ENCODE measurements around a stretch of chr17.

- PRO-cap: no peak
Measured at GRCh38 chr17:13639340-13639544, 37.5 kb upstream of the HS3ST3A1 start.

- PRO-cap: bidirectional peak, plus-strand start at chr17:14206252, minus-strand start at chr17:14206196
Measured at GRCh38 chr17:14205697-14206493, 30.8 kb downstream of the CDRT15 start.

- PRO-cap: no peak
Measured at GRCh38 chr17:14304121-14304822, 3.4 kb downstream of the HS3ST3B1 start.

GRCh38 chr17:14304823-14305610, 4.1 kb downstream of the HS3ST3B1 start:
- PRO-cap: no peak

- PRO-cap: no peak
Measured at GRCh38 chr17:14428174-14428580, 127.3 kb downstream of the HS3ST3B1 start.

- PRO-cap: unidirectional peak, minus-strand start at chr17:14804166
Measured at GRCh38 chr17:14803972-14804386, 461.1 kb downstream of the PMP22 start.

- PRO-cap: no peak
Measured at GRCh38 chr17:15077316-15077515, 187.9 kb downstream of the PMP22 start.

DNA sequence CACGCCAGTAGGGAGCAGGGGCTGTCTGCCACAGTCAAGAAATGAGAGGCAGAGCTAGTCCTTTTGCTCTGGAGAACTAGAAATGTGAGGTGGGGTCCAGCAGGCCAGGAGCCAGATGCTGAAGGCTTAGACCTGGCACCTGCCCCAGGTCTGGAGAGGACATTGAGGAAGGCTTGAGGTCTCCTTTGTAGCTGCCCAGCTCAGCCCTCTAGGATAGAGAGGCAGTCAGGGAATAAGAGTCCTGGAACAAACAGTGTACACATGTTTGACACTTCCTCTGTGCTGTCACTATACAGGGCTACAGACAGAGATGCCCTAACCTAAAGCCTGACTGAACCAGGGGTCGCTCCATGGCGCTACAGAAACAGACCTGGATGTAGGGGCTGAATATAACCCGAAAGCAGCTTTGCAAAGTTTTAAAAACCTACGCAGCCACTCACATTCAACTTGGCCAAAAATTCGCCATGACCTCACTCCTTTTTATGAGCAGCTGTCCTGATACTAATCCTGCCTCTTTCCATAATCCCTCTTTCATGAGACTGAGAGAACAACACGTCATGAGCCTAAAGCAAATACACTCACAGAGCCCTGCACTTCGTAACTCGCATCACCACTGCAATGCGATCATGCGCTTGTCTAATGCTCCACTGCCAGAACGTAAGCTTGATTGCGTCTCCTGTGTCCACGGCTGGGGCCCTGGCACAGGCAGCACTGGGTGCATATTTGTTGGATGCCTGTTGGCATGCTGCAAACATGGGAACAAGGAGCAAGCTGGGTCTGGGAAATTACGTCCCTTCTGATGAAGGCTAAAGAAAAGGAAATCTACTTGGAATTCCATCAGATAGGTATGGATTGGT, 36.4 kb downstream of the CDRT4 start:
- PRO-cap: no peak

DNA sequence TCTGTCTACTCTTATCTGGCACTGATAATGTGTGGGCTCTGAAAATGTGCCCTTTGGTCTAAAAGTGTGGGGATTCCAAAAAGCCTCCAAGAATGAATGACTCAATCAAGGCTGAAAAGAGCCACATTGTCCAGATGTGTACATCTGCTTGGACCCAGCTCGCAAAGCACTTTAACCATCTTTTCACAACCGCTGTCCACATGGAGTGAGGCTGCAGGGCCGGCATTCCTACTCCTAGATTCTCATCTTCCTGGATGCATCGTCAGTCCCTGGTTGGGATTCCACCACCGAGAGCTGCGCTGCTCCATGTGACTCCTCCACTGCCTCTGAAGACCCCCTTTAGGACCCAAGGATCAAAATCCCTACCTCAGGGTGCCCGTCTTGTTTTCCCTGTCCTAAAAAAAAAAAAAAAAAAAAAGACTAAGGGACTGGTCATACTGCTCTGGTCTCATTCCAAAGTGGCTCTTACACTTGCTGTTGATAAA, 34.1 kb downstream of the CDRT4 start:
- PRO-cap: unidirectional peak, plus-strand start at position 265 of the sequence

DNA sequence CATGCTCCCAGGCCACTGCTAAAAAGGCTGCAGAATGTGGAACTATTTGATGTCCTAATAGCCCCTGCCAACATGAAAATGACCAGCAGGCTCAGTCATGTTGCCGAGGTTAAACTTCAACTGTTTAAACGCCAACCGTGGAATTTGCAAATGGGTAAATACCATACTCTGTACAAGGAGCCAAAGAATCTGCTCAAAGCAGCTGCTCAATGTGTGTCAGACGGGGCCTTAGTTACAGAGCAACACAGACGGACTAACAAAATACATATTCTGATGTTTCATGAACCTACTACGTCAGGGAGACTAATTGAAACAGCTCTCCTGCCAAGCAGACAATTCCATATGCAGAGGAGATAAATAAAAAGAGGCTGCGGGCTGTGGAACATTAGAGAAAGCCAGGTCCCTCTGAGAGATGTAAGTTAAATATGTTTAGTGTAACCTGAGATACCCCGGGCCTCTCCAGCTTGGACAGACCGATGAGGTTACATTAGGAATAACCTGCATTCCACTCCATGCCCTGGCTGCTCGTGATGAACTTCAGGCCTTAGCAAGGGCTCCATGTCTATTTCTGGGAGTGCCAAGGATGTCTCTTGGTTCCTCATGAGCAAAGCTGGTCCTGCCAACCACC, 33.1 kb downstream of the CDRT4 start:
- PRO-cap: no peak

DNA sequence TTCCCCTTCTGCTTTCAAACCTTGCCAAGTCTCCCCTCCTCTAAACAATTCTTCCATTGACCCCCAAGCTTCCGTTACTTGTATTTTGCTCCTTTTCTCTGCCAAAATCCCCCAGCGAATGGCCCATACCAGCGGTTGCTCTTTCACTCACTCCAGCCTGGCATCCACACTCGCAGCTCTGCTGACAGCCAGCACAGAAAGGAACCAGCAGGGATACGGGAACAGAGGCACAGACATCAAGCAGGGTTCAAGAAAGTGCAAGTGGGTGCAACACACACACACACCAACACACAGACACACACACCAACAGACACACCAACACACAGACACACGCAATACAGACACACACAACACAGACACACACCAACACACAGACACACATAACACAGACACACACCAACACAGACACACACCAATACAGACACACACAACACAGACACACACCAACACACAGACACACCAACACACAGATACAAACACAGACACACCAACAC, 2.7 kb downstream of the CDRT4 start:
- PRO-cap: bidirectional peak, plus-strand start at position 196 of the sequence, minus-strand start at position 159 of the sequence

DNA sequence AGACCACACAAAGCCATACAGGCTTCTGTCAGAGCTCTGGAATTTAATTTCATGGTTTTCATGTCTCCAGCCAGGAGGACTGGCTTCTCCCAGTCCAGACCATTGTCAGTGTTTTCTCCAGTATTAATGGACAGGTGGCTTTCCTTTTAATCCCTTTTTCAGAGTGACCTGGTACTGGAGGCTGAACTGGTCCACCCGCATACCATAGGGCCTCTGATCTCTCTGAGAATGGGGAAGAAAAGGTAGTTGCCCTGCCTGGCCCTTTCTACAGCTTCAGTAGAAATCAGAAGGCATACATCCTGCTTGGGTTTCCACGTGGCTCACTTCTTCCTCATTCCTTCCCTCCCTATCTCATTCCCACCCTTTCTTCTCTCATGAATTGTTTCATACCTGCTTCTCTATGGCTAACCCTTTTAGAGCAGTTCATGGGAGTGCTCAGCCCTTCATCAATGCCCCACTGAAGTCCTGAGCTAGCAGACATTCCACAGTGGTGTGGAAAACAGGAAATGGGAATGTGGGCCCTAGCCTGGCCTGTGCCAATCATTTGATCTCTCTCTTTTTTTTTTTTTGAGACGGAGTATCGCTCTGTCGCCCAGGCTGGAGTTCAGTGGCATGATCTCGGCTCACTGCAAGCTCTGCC, 29.0 kb downstream of the TRIM16 start:
- PRO-cap: unidirectional peak, minus-strand start at position 267 of the sequence

DNA sequence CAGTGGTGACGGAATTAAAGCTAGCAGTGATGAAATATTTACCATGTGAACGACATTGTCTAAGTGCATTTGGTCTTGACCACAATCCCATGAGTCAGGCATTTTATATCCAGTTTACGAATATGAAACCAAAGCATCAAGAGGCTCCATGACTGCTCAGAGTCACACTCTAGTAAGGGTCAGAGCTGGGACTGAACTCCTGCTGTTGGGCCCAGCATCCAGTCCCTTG, 61.1 kb upstream of the ADORA2B start:
- PRO-cap: no peak

DNA sequence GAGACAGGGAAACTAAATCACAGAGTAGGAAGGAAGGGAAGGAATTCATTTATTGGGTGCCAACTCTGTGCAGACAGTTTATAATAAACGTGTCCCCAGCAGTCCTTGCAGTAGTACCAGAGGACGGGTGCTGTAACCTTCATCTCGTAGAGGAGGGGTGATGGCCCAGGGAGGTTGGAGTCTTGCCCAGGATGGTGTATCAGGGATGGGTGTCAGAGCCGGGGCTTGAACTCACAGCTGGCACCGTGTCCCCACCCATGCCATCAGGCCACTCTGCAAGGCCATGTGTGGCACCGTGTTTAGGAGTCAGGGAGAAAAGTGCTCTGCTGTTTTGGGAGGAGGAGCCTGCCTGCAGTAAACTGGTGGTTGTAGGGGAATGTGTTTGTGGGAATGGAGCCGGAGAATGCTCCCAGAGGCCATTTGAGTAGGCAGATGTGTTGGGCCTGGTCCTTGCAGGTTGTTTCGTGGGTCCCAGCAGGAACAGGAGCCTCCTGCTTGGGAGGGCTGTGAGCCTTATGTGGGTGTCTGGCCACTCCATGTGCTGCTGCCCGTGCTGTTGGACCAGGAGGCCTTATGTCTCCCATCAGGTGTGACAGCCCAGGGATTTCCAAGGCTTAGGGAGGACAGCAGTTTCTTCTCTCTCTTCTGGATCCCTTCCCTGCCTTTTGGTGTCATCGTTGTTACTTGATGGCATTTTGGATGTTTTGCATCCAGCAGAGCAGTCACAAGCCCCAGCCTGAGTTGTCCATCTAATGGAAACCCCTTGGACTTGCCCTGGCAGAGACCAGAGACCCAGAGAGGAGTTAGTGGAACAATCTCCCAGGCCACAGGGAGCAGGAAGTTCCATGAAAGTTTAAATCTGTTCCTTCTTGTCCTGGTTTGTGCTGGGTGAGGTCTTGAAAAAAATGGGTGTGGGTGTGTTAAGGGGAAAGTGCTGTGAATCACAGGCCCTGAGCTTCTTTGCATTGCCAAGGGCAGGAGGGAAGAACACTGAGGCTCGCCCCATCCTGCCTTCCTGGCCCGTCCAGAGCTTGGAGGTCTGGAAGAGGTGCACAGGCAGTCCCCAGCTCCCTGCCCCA, 2.0 kb downstream of the ADORA2B start:
- PRO-cap: bidirectional peak, plus-strand start at position 110 of the sequence, minus-strand start at position 87 of the sequence; bidirectional peak, plus-strand start at position 971 of the sequence, minus-strand start at position 855 of the sequence

DNA sequence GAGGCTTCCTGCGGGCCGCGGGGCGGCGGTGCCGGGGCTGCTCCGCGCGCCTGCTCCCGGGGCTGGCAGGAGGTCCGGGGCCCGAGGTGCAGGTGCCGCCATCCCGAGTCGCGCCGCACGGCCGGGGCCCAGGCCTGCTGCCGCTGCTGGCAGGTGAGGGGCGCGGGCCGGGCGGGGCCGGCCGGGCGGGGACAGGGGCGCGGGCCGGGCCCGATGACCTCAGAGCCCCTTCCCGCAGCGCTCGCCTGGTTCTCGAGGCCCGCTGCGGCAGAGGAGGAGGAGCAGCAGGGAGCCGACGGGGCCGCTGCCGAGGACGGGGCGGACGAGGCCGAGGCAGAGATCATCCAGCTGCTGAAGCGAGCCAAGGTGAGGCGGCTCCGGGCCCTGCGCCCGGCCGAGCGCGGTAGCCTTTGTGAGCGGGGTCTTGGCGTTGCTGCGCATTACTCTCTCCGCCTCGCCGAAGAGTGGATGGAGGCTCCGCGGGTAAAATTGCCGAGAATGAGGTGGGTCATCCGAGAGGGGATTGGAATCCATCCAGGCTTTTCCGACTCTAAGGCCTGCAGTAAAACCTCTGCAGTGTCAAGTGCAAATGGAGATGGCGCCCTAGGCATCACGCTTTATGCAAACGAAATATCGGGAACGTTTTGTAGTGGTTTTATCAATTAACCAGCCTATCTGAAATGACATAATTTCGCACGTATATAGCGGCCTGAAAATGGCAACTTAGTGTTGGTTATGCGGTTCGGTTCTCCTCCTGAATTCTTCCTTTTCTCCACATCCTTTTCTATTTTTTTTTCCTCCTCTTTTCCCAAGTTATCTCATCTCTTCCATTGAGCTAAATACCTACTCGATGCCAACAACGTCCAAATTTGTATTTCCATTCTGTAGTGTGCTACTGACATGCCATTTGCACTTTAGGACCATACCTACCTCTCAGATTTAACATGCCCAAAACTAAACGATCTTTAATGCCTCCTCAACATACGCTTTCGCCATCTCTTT, 557 bp downstream of the TTC19 start:
- PRO-cap: bidirectional peak, plus-strand start at position 265 of the sequence, minus-strand start at position 119 of the sequence; unidirectional peak, minus-strand start at position 459 of the sequence

DNA sequence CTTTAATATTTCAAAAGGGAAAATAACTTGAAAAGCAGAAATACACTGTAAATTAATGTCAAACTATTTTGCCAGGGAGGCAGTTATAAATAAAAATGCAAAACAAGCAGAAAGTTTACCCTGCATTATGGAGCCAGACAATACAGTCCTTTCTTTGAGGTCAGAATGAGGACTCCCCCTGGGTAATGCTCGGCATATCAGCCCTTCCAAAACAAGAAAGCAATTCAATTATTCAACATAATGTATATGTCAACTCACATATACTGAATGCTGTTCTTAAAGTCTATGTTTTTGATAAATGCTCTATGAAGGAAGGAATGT, 72.4 kb downstream of the TTC19 start:
- PRO-cap: no peak

DNA sequence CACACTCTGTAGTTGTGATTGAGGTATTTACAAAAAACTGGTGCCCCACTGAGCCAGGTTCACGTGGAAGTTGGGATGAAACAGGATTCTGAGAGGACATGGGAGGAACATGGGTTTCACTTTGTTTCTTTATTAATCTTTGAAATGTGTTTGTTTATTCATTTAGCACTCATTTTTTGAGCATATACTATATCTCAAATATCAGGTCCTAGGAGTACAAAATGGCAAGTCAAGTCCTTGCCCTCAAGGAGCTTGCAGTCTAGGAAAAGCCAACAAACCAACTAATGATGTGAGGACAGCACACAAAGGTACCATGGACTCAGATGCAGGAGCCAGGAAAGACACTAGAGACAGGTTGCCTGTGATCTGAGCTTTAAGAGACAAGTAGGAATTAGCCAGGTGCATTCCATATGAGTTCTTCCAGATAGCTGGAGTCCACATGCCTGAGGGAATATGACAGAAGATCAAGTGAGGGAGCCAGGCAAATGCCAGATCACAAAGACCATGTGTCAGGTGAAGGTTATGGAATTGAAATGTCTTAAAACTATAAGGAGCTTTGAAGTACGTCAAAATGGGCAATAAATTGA, 56.0 kb downstream of the PIGL start:
- PRO-cap: no peak

DNA sequence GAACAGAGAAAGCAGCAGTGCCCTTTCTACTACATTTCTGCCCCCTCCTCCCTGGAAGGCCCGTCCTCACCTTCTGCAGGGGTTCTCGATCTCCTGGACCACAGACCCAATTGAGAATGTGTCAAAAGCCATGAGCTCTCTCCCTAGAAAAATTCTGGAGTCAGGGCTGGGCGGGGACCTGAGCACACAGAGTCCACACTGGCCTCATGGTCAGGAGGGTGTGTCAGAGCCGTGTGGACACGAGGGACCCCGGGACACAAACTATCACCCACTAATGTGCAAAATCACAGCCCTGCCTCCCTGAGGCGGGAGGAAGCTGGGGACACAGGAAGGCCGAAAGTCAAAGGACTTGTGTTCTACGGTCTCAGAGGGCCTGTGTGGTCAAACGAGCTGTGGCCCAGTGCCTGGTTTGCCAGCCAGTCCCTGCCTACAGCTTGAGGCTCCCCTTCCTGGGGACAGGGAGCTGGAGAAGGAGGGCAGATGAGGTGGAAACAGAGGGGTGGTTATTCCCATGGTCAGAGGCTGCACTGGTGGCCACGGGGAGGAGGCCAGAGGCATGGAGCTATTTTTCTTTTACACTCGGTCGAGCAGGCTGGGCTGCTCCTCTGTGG, 27.4 kb downstream of the LRRC75A start:
- PRO-cap: bidirectional peak, plus-strand start at position 303 of the sequence, minus-strand start at position 156 of the sequence

DNA sequence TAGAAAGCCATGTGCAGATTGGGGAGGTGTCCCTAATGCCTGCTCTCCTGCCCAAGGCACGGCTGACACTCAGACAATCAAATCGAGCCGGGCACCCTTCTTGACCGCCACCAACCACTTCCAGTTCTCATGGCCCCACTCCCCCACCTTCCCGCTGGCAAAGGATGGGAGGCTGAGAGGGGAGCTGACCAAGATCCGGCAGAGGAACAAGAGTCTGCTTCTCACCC, 7.7 kb downstream of the LRRC75A start:
- PRO-cap: no peak

- PRO-cap: bidirectional peak, plus-strand start at chr17:16488722, minus-strand start at chr17:16488624
Measured at GRCh38 chr17:16488514-16489071, 3.4 kb downstream of the LRRC75A start.

Data from rectum (tissue), 1 donor.